H7 (cell line): ENCODE results near the genes FAM135A and SDHAF4.

GRCh38 chr6:63426664-63427378, 107.0 kb upstream of the LGSN start:
- RAMPAGE, long total RNA = no peak

DNA sequence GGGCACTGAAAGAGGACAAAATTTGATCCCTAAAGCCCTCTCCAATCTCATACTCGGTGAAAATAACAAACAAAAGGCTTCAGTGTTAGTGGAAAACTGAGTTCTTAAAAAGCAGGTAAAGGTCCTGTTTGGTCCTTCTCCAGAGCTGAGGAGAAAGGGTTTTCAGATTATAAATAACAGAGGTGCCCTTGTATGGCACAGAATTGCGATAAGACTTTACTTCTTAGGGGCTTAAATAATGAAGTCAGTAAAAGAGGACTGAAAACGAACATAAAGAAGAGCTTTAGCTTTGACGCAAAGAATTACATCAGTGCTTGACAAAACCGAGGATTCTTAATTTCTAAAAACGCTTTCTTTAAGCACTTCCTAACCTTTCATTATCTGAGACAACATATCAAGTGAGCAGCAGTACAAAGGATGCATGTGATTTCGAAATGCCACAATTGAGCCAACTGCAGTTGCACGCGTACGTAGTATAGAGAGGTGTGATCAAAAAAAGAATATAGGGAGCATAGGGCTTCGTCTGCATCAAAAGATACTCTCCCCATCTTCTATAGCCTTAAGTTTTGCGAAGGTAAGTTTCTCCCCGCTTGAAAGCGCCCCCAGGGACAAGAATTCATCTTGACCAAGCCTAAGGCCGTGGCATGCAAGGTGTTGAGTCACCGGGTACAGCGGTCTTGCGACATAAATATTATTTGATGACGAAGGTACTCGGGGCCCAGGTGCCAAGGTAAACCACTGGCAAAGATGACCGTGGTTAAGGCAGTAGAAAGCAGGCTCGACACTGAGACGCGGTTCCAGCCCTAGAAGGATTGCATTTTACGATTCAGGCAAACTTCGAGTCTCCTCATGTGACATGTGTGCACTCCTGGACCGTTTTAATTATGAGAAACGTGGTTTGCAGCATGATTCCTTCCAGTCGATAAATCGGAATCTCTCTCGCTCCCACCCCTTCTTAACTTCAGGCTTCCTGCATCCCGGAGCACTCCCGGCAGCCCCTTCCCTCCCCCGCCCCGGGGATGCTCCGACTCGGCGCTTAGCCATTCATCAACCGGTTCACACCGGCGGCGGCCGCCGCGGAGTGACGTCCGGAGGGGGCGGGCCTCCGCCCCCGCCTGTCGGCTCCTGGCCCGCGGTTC, 642 bp upstream of the PTP4A1 start:
- RAMPAGE, long total RNA = no peak

- RAMPAGE, long total RNA = no peak
Observed at GRCh38 chr6:63574825-63575446, 2.7 kb downstream of the PTP4A1 start.

DNA sequence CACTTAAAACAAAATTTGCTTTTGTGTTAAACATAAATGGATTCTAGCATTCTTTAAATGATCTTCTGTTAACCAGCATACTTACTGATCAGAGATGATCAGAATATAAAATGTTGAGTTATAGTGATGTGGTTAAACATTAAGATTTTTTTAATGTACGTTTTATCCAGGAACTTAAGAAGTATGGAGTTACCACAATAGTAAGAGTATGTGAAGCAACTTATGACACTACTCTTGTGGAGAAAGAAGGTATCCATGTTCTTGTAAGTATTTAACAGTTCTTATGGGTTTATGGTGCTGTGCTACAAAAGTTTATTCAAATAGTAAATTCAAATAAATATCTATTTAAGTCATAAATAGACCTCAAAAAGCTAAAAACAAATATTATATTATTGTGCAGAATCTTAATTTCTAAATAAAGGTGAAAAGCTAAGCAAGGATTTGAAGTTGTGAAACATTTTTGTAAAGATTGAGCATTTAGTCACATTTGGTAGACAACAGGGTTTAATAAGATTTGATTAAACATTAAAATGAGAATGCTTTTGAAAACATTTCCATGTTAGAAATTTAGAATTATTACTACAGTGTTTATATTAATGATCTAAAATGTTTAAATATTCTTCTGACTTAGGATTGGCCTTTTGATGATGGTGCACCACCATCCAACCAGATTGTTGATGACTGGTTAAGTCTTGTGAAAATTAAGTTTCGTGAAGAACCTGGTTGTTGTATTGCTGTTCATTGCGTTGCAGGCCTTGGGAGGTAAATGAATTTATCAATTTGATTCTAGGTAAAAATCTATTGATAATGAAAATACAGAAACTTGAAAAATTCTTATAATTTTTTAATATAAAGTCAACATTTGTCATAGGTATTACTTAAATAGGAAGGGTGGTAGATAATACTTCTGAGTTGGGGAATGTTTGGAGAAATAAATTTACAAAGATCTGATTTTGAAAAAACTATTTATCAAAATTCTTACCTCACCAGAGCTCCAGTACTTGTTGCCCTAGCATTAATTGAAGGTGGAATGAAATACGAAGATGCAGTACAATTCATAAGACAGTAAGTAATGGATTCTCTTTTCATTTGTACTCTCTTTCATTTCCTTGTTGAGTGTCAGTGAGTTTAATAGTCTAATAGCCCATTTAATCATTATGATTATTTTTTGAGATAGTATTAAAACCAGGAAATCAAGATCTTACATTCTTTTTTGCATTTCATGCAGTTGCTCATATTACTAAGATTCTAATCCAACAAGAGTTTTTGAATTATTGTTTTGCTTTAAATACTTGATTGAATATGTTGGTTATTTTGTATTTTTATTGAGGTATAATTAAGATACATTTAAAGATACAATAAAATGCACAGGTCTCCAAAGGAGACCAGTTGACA, 6.5 kb downstream of the PTP4A1 start:
- RAMPAGE, long total RNA = no peak

GRCh38 chr6:63580784-63581267, 8.5 kb downstream of the PTP4A1 start:
- RAMPAGE, long total RNA = no peak

DNA sequence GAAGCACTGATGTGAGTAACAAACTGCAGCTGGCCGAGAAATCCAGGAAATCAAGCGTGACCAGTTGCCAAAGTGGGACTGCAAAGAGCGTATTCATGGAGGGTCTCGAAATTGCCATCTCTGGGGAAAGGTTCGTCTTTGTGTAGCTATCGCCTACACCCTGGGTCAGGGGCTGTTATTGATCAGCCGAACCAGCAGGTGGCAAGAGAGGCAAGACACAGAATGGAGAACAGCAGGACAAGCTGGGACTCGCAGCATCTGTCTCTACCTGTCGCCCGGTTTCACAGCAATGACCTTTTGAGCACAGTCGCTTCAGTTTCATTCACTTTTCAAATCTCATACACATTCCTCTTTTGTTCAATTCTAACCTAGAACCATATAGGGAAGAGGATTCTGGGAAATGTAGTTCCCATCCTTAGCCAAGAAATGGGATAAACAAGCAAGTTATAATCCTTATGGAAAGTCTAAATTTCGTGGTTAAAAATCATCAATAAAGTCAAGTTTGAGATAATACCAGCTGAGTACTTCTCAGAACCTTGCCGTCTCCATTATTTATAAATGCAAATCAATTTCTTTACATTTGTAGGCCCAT, 26.4 kb downstream of the PTP4A1 start:
- RAMPAGE, long total RNA = no peak

DNA sequence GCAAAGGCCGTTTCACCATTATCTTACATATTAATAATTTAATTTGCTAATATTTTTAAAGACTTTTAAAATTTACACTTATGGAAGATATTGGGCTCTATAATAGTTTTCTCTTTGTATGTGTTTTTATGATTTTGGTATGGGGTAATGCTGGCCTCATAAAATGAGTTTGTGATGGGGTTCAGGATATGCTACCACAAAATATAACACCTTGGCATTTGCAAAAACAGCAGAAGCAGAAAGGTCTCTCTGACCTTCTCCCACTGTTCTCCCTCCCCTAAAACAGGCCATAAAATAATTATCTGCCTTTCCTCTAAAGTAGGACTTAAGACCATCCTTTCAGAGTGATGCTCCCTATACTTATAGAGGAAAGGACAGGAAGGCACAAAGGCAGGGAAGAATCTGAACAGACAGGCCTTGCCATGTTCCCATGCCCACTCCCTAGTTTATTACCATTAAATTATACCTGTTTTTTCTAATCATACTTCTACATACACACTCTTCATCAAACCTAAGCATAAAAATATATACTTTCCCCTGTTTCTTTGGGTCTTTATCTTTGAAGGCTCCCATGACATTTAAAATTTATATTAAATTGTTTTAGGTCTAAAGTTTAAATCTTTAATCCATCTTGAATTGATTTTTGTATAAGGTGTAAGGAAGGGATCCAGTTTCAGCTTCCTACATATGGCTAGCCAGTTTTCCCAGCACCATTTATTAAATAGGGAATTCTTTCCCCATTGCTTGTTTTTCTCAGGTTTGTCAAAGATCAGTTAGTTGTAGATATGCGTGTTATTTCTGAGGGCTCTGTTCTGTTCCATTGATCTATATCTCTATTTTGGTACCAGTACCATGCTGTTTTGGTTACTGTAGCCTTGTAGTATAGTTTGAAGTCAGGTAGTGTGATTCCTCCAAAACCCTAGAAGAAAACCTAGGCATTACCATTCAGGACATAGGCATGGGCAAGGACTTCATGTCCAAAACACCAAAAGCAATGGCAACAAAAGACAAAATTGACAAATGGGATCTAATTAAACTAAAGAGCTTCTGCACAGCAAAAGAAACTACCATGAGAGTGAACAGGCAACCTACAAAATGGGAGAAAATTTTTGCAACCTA, 755.8 kb upstream of the ADGRB3 start:
- RAMPAGE, long total RNA = no peak

DNA sequence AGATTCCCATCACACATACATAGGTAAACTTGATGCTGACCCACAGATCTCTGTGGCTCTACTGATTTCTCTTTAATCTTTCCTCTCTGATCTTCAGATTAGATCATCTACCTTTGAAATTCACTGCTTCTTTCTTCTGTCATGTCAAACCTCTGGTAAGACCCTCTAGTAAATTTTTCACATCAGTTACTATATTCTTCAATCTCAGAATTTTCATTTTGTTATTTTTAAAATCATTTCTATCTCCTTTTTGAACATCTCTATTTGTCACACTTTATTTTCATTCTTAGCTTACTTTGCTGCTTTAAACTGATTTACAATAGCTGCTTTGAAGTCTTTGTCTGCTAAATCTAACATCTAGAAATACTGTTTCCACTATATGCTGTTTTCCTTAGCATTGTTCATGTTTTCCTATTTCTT, 27.7 kb downstream of the LMBRD1 start:
- RAMPAGE, long total RNA = no peak

DNA sequence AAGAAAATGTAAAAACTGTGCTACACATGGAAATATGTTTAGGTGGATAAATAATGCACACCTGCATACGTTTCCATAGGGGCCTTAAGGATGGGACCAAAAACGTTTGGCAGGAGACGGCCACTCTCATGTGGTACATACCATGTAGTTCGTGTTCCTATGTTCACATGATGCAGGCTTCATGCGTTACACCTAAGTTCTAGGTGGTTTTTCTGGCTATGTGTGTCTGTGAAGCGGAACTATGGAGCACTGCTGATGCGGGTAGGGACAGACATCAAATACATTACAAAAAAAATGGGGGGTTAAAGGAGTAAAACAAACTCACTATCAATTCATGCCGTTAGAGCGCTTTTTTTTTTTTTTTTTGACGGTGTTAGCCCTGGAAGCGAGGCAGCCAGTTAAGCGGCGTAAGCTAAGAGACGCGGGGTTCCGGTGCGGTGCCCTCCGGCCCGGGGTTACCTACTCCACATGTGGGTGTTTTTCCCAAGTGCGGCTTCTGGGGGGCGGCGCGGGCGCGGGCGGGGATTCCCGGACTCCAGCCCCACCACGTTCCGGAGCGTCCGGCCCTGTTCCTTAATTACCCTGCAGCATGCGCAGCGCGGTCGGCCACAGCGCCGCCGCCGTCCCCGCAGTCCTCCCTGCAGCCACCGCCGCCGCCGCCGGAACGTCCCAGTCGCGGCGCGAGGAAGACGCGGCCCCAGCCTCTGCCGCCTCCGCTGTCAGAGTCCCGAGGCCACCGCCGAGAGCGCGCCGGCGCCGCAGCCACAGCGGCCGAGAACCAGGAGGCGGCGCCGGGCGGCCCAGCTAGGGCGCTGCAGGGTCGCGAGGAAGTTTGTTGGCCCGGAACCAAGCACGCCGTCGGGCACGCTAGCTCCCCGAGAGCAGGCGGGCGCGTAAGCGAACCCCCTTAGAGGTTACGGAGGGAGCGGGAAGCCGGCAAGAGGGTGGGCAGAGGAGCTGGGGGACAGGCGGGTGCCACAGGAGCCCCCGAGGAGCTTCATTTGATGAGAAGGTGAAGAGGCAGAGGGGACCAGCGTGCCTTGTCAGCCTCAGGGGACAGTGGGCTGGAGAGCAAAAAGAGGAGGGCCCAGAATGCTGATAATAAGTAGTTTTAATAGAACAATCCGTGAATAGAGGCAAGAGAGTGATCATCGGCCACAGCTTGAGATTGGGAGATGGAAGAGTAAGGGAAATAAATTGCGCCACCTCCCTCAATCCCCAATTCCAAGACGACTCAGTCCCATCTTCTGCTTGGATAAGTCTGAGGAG, 823 bp downstream of the COL19A1 start:
- RAMPAGE, long total RNA = no peak

- RAMPAGE, long total RNA = no peak
Observed at GRCh38 chr6:70241727-70242652, 60.9 kb downstream of the COL9A1 start.

- RAMPAGE, long total RNA = no peak
Observed at GRCh38 chr6:70396027-70396708, 17.1 kb upstream of the FAM135A start.

- RAMPAGE, long total RNA = start-site peak on the plus strand at chr6:70413498-70413539, 64 reads
Observed at GRCh38 chr6:70413369-70414243, at the start of gene FAM135A. TSS of gene FAM135A (plus strand) at chr6:70413508.

GRCh38 chr6:70566574-70567499, at the start of gene SDHAF4:
TSS of gene SDHAF4 (plus strand) at chr6:70566930.
- RAMPAGE, long total RNA = start-site peak on the plus strand at chr6:70566908-70566929, 621 reads

GRCh38 chr6:70956516-70956951, 326 bp downstream of the B3GAT2 start:
- RAMPAGE, long total RNA = no peak

DNA sequence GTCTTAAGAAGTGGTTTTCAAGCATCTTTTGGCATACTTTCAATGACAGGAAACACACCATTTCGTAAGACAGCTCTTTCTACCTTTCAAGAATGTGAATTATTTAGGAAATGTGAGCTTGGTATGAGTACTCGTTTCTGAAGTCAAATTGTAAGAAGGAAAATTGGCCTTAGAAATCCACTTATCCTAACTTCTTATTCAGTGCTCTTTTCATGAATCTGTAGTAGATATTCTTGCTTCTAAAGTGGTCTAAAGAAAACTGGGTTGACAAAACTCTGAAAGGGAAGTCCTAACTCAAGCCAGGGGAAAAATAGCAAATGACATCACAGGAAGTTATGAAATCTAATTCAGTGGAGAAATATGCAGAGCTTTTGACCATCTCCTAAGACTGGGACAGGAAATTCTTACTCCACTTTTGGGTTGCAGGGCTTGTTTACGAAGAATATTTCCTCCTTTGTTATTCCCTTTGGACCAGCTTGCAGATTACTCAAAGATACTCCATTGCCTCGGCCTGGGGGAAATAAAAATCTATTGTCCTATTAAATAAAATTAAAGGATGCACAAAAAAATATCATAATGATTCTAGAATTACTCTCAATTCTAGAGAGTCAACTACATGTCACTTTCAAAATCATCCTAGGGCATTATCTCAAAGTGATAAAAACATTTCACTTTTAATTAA, 38.3 kb upstream of the OGFRL1 start:
- RAMPAGE, long total RNA = no peak

- RAMPAGE, long total RNA = no peak
Observed at GRCh38 chr6:71306757-71307508, 18.3 kb downstream of the OGFRL1 start.

GRCh38 chr6:71324202-71324556, 35.6 kb downstream of the OGFRL1 start:
- RAMPAGE, long total RNA = no peak

DNA sequence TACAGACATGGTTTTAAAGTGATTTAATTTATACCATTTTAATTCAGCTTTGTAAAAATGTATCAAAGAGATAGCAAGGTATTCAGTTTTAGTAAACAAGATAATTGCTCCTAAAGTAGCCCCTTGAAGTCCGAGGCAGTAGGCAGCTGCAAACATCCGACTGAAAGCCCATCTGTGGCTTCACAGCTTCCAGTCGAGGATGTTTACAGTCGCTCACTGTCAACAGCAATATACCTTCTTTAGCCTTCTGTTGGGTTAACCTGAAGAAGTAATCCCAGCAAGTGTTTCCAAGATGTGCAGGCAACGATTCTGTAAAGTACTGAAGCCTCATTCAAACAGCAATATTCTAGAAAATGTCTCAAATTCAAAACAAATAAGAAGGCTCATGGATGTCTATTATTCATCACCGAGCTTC, 114.8 kb downstream of the OGFRL1 start:
- RAMPAGE, long total RNA = no peak

DNA sequence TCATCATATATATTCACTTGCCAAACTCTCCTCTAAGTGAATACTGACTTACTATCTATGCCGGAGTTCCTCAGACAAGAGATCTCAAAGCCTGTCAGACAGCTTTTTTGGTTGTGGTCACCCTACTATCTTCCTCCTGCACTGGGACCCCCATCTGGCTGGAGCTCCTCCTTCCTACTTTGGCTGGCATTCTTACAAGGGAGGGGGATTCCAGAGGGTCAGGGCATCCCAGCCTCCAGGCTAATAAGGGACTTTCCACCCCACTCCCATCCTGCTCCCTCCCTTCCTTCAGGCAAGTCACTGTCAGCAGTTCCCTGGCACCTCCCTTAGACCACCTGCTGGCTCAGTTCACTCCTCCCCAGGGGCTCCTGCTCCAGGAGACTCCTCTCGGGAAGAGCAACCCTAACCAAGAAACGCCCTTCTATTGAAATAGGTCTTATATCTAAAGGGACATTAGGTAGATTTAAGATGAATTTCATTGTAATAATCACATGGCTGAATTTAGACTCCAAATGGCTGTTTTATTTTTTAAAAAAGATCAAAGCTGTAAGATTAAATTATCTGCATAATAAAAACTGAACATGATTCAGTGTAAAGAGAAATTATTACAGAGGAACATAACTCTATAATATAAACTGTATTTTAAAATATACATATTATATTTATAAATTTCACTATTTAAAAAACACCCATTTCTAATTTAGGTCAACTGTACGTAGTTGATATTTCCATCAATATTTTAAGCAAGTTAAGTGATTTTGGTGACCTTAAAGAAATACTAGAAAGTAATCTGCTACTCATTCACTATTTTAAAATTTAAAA, 119.0 kb downstream of the OGFRL1 start:
- RAMPAGE, long total RNA = no peak

DNA sequence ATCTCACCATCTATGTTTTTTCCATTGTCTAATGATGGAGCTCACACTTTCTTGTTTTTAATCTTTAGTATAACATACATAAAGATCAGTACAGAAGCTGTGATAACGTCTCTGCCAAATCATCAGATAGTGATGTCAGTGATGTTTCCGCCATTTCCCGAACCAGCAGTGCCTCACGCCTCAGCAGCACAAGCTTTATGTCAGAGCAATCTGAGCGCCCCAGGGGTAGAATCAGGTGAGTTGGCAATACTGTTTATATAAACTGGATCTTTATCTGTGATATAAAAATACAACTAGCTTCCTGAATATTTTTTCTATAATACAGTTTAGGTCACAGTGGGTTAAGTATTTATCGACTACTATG, 308.4 kb upstream of the KCNQ5 start:
- RAMPAGE, long total RNA = no peak